Measurements from ENCODE around the gene POLR3G.

- PRO-cap, result no peak
Measured at GRCh38 chr5:87383683-87384602, 28.8 kb downstream of the CCNH start.

DNA sequence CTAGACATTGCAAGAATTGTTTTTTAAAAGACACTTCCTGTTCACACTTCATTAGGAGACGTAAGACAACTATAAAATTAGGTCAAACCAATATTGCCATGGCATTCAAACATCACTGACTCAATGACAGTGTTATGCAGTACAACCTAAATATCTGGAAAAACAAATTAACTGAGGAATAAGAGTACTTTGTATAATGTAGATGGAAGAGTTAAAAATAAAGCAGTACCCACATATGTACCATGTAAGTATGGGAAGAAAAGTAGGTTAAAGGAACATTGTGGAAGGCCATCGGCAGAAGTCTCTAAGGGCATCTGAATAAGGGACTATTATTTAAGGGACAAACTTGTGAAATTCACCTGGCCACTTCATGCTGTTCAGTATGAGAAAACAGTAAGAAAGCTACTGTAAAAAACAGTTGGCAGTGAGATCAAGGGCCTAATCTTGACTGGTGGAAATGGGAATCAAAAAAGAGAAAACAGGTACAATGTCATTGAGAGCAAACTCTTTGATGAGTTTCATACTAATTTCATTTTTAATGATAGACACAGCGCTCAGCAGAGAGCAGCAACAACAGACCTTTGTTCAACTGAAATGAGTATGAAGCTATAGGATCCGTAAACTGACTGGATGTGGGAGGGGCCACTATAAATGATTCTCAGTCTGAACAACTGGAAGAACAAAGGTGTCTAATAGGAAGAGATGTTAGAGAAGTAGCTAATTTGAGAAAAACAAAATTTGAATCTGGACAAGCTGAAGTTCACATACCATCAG, 4.2 kb downstream of the CCNH start:
- PRO-cap, result no peak

- PRO-cap, result bidirectional peak, plus-strand start at chr5:88141288, minus-strand start at chr5:88141294; bidirectional peak, plus-strand start at chr5:88141626, minus-strand start at chr5:88141322
Measured at GRCh38 chr5:88141025-88141678, 127.5 kb downstream of the TMEM161B start.

DNA sequence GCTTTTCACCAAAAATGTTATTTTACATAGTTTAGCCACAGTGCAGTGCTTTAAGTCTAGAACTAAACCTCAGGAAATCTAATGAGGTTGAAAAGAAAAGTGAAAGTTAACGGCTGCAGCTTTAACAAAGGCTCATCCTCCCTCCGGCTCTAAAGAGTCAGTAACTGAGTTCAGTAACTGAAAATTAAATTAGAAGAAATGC, 233.7 kb upstream of the TMEM161B start:
- PRO-cap, result no peak

DNA sequence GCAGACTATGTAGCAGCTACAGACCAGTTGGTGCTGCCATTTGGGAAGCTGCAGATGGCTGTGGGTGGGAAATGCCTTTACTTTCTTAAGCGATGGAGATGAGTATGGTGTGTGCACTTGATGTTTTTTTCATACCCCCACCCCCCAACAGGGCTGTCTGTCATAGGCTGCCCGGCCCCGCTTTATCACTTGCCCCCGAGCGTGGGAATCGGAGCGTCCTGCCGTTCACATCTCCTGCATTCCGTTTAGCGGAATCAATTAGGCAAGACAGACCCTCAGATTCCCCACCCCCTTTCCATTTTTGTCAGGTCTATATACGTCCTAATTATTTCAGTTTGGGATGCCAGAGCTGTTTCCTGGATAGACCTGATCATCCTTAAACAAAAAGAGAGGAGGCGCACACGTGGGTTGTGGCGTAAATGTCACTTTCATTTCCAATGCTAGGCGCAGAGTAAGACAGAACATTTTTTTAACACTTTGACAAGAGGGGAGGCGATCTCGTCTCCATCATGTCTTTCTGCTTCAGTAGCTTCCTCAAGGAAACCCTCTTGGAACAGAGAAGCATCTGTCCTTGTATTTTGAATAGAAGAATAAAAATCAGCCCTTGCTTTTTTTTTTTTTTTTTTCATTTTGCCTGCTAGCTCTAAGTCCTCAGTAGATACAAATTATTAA, 217.2 kb downstream of the MEF2C start:
- PRO-cap, result no peak

DNA sequence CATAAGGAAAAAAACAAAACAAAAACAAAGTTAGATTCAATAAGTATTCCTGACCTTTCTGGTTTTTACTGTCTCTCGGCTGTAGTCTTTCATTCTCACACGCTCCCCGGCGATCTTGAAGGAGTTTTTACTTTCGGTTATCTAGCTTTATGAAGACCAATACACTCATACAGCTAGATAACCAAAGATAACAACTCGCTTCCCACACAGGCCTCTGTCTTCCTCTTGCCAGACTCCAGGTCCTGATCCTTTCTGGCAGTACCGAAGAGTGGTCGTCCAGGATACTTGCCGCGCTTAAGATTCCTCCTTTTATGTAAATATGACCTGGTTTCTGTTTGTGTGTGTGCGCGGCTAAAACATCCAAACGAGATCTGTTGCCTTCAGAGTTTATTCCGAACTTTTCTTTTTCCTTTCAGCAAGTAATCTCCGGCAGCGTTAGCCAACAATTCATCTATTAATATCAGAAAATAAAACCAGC, 216.2 kb downstream of the MEF2C start:
- PRO-cap, result no peak

GRCh38 chr5:88819608-88820256, 63.3 kb downstream of the MEF2C start:
- PRO-cap, result no peak

DNA sequence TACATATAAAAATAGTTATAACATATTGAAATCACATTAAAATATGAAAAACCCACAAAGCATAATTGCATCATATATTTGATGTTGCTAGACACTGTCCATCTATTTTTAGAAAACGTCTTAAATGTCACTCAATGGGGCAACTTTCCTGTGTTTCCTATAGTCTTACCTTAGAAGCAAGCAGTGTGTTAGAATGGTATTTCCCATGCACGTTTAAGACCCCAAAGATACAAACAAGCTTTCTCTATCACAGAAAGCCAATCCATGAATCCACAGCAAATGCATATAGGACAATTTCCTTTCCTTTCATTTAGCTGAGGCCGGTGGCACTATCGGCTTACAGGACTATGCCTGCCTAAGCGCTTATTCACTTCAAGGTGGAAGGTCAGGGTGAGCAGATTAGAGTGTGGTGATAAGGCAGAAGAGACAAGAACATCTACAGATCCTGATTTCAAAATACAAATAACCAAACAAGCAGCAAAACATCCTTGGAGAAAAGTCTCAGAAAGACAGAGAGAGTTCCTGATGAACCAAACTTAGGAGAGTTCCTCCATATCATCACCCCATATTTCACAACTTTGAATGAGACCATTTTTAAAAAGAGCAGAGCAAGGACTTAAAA, 57.3 kb downstream of the MEF2C start:
- PRO-cap, result no peak

- PRO-cap, result no peak
Measured at GRCh38 chr5:88833711-88834218, 49.2 kb downstream of the MEF2C start.

DNA sequence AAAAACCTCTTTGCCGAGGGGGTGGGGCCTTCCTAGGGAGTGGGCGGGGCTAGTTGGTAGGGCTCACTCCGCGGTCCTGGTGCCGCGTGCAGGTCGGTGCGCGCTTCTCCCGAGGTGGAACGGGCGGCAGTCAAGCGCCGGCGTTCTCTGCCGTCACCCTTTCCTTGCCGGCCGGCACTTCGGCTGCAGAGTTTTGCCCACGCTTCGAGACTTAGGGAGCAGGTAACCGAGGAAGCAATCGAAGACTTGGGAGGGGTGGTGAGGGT, at the start of gene POLR3G:
Gene POLR3G (plus strand): TSS at position 66 of the 266 bp plus-strand sequence.
- PRO-cap, result bidirectional peak, plus-strand start at position 66 of the sequence, minus-strand start outside the sequence

- PRO-cap, result no peak
Measured at GRCh38 chr5:90475065-90475285, 311 bp downstream of the POLR3G start.

DNA sequence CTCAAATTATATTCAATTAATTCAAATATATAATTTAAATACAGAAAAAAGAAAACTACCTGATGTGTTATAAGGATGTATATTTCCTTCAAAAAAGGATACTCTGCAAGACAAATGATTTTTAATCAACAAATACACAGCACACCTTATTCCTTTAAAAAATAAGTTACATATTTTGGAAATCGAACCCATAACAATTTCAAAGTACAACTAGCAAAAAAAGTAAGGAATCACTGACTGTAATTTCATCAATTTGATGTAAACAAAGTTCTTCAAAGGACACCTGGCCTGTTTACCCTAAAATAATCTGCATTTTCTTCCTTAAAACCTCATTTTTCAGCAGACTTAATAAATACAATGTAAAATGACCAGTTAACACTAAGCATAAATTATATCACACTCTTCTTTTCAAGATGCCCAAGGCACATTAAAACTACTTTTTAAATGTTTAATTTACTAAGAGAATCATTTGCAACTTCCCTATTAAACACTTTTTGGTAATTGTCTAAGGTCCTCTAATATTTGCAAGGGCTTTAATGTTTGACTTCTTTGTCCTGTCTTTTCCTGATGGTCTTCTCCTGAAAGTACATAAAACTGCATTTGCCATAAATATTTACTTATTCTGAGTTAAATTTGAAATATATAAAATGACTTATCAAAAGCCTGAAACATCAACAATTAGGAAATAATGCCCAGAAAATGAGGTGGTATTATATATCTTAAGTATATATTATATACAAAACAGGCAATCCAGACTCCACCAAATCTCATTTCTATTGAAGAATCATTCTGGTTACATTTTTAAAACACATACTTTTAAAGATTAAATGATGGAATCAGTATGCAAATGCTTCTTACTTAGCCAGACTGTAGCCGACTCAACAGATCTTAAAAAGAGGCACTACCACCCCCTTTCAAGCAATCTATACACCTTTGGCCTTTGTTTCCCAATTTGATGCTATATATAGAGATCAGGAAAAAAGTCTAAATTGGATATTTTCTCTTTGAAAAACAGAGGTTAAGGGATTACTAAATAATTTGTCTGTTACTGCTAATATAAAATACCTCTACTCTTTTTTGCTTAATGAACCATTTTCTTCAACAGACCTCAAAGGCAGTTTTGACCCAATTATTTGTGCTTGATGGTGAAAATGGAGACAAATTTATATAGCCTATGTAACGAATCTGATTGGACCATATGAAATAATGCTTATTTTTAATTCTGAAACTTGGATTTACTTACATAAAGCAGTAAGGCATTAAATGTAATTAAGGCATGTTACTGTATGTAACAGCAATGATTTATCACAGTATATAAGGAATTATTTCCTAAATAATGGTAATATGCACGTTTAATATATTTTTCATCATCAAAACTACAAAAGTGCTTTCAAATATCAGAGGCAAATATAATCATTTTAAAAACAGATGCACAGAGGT, 12.2 kb downstream of the LYSMD3 start:
- PRO-cap, result no peak

DNA sequence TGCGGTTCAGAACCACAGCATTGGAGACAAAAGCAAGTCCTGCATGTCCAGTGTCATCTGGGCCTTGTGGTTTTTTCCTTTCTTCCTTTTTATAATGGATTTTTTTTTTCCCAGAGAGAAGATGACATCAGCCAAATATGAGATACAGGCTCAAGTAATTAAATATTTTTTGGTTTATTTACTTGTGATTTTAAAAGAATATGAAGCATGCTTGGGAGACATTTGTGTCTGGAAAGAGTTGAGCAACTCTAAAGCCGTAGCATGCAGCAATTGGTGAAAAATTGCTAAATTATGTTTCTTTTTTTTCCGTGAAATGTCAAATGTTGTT, 261.6 kb downstream of the ARRDC3 start:
- PRO-cap, result no peak

DNA sequence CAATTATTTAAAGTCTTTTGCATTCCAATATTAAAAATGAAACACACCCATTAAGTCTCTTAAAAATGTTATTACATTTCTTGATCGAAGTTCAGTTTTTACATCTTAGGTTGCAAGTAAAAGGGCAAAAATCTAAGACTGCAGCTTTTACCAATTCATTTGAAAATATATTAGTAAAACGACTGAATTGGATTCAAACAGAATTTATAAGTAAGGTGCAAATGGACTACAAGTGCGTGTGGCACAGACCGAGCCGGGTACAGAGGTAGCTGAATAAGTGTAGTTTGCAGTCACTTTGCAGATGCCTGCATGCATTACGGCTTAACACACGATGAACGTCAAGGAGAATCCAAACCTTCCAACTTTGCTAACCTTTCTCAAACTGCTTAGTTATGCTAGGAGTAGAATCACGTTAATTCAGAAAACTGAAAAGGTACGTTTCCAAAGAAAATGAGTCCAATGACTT, 756 bp downstream of the ARRDC3 start:
- PRO-cap, result bidirectional peak, plus-strand start at position 289 of the sequence, minus-strand start at position 297 of the sequence

- PRO-cap, result no peak
Measured at GRCh38 chr5:92552060-92553102, 1030.6 kb upstream of the NR2F1 start.

DNA sequence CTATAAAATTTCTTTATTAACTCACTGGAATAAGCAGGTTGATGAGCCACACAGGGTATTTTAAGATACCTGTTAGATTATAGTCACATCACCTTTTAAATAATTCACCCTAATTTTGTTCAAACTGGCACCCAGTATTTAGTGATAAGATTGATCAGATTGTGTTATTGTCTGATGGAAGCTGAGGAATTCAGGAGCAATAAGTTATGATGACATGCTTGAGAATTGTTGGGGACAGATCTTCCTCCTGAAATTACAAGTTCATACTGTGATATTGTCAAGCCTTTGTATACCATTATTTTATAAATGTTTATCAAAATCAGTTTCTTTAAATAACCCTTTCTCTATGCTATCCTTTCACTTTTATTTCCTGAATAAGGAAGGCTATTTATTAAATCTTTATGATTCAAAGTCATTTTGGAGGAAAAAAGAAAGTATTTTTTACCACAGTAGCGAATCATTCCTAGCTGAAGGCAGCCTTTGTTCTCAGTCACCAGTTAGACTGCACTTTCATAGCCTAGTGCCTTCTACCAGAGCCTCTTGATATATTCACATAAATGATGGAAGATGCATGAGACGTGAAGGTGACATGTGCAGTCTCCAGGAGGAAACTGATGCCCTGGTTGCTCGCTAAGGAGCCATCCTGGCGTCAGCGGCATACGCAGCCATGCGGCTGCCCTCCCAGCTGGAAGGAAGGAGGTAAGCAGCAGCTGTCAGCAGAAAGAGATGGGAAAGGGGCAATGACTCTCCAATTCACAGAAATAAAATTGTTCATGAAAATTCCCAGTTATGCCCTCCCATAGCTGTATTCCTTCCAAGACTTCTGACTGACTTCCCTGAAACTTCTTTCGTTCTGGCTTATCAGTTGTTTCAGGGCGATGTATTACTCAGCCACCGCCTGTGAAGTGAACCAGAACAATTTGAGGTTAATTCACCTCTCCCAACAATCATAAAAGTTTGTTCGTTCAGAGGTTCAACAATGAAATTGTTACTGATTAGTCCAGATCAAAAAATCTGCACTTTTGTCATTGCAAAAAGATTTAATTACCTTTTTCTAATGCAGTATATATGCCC, 333.5 kb upstream of the NR2F1 start:
- PRO-cap, result no peak

DNA sequence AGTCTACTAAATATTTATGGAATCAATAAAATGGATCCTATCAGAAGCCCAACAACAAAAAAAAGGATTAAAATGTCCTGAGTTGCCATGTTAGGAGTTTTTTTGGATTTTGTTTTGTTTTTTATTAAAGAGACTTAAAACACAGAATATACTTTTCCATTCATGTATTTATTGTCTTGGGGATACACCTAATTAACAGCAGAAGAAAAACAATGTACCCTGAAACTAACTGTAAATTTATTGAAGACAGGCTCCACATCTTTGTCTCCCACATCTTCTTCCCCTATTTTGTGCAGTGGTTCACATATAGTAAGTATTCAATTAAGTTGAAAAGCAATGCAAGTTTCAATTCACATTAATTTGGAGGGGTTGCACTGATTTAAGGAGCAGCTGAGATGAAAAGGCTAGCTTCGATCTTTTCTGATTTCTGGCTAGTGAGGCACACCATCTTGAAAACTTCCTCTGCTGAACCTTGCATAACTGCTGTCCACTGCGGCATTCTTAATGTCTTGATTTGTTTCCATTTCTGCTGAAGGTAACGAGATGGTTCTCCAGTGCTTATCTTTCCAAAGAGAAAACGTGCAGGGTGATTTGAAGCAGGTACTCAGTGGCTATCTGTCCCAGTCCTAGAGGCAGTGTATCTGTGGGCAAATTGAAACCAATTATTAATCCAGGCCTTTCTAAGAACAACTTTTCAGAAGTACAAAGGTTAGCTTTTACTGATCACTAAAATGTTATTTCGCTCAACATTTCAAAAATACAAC, 172.0 kb upstream of the NR2F1 start:
- PRO-cap, result no peak

DNA sequence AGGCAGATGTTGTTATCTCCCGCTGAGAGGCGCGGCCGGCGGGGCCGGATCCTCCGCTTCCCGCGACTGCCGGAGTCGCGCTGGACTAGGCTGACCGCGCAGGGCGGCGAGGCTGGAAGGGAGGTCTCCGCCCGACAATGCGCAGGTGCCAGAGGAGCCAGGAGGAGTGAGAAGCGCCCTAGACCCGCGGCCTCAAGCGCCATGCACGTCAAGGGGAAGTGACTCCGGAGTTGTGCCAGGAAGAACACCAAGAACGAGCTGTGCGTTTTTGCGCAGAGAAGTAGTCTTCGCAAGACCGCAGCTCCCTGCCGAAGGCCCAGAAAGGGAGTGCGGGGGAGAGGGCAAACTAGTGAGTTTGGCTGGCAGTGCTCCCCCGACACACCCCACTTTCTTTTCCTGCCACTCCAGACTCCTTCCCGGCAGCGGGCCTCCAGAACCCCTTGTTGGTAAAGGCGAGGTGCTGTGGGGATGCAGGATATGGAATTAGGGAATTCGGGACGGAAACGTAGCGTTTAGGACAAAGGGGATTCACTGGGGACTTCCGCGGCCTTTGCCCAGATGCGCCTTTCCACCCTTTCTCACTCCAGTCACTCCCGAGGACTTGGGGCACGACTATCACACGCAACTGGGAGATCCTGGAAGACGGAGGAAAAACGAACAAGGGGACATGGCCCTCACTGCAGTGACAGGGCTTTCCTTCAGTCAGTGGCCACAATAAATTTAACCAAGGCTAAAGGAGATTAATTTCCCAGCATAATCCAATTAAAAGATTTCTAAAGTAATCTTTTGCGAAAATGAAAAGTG, 10.0 kb upstream of the NR2F1 start:
- PRO-cap, result no peak

GRCh38 chr5:93581934-93582465, 1.0 kb upstream of the NR2F1 start:
- PRO-cap, result no peak

DNA sequence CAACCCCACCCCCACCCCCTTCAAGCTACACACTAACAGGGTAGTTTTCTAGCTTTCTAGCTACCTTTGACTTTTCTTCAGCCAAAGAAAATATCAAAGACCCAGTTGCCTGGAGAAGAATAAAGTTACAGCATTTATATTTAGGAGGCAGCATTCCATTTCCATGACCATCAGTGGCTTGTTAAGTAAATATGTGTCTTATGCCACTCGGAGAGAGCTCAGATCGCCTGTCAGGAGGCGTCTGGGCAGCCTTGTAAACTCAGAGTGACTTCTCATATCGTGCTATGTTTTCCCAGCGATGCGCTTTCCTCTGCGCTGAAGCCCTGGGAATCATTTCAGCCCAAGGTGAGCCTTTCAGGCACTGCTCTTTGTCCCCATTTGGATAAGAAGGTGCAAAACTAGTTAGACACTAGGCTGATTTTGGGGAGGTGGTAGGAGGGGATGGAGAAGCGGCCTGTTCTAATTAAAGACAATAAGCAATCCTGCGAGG, 24.3 kb downstream of the NR2F1 start:
- PRO-cap, result no peak